ENCODE measurements around a stretch of chr14.

GRCh38 chr14:88322973-88323160 is 202 bp downstream of the KCNK10 start:
- PRO-cap = no peak
- RAMPAGE, long total RNA = no peak
- RRBS = 5% methylated on average over 2 of the region's 10 CpGs

DNA sequence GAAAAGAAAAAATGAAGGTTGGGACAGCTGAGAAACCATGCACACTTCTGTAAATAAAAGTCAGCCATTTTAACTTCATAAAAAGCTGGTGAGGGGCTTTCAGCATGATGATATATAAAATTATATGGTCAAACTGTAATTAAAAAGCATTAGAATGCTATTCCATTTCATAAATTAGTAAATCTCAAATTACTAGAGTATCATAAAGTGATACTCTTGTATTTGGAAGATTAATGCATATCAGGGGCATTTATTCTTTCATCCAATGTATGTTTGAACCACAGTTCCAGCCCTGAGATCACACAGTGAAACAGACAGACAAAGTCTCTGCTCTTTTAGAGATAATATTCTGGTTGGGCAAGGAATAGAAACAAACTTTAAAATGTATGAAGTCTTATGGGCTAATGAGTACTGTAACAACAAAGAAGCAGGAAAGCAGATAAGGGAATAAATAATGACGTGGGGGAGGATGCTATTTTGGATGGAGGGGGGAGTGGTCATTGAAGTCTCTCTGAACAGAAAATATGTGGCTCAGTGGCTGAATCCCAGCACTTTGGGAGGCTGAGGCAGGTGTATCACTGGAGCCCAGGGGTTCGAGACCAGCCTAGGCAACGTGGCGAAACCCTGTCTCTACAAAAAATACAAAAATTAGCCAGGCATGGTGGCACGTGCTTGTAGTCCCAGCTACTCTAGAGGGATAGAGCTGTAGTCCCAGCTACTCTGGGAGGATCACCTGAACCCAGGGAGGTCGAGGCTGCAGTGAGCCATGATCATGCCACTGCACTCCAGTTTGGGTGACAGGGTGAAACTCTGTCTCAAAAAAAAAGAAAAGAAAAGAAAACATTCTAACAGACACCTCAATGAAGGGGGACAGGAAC is 21.3 kb downstream of the TTC8 start:
- PRO-cap = no peak
- RAMPAGE, long total RNA = no peak
- RRBS = no CpG with 5 or more reads among the region's 6 CpGs

DNA sequence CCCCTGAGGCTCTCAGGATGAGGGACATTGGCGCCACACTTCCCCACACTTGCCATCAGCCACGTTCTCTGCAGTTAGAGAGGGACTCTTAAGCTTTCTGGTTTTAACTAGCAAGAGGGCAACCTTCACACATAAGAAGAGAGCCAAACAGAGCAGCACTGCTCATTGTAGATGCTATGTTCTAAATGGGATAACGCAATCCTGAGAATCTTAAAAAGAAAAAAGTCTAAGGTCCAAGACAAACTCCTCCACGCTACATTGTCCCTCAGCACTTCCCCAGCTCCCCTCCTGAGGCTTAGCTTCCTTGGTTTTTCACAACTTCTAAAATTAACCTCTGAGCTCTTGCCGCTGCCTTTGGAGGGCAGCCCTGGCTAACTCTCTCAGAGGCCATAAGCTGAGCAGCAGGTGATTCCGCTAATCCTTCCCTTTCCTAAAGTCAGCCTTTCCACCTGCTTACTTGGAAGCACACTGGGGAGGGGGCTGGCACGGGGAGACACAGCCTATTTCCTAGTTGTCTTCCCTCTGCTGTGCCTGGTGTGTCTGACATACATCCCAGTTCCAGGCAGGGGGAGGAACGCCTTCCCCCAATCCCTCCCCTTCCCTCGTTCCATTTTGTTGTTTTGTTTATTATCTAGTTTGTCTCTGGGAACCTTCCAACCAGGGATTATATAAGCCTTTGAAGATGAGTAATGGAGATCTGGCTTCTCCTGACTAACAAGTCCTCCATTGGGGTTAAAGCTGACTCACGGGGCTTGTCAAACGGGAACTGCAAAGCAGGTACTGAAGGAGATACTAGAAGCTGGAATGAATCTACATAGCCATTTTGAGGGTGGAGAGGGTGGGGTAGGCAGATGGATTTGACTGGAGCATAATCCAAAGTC is 231.1 kb downstream of the FOXN3 start:
- PRO-cap = no peak
- RAMPAGE, long total RNA = no peak
- RRBS = no CpG with 5 or more reads among the region's 11 CpGs

GRCh38 chr14:89219934-89220459 is 197.0 kb downstream of the FOXN3 start:
- PRO-cap = no peak
- RAMPAGE, long total RNA = no peak
- RRBS = no CpG with 5 or more reads among the region's 4 CpGs

GRCh38 chr14:89292776-89293225 is 124.2 kb downstream of the FOXN3 start:
- PRO-cap = no peak
- RAMPAGE, long total RNA = no peak
- RRBS = no CpG with 5 or more reads among the region's 10 CpGs

- PRO-cap = no peak
- RAMPAGE, long total RNA = no peak
- RRBS = 7% methylated on average over 4 of the region's 17 CpGs
Observed at GRCh38 chr14:89305016-89305937, 111.8 kb downstream of the FOXN3 start.

- PRO-cap = no peak
- RAMPAGE, long total RNA = no peak
- RRBS = 91% methylated on average over 2 of the region's 9 CpGs
Observed at GRCh38 chr14:89371734-89372448, 45.1 kb downstream of the FOXN3 start.

GRCh38 chr14:89408556-89409249 is 8.3 kb downstream of the FOXN3 start:
- PRO-cap = no peak
- RAMPAGE, long total RNA = no peak
- RRBS = no CpG with 5 or more reads among the region's 5 CpGs

DNA sequence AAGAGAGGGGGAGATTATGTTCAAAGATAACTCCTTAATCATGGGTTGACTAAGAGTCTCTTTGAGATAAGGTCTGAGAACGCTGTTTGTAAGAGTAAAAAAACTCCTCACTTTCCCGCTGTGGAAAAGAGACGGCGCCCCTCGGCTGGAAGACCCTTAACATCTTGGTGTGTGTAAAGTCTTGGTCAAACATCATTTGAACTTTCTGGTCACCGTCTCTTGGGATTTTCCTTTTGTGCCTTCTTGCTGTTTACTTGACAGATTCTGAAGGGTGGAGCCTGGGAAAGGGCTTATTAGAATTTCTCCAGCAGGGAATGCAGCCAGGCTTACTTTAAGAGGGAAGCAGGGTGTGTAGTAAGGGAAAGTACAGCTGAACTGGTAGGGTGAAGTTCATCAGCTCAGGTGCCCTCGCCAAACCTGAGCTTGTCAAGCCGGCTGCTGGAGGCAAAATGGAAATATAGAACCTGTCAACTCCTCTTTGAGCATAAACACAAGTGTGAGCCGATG is 5.5 kb upstream of the FOXN3 start:
- PRO-cap = no peak
- RAMPAGE, long total RNA = no peak
- RRBS = no CpG with 5 or more reads among the region's 9 CpGs

DNA sequence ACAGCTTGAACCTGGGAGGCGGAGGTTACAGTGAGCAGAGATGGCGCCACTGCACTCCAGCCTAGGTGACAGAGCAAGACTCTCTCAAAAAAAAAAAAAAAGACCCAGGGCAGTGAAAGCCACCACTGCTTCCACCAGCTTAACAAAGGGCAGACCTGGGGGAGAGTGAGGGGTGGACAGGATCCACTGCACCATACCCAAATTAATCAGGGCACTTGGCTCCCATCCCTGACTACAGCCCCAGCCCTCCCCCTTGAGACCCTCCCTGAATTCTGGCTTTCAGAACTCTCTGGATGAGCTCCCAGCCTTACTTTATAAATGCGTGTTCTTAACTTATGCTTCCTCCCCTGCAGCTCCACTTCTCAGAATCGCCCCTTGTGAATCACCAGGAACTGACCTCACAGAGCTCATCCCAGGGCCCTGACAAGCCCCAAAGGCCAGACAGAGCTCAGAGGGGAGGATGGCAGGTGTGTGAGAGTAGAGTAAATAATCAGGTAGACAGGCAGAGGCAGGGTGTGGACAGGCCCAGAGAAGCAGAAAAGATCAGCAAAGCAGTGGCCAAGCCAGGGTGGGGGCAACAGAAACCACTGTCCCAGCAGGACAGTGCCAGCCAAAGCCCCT is 68.1 kb upstream of the FOXN3 start:
- PRO-cap = no peak
- RAMPAGE, long total RNA = no peak
- RRBS = no CpG with 5 or more reads among the region's 4 CpGs

GRCh38 chr14:89564046-89565025 is 147.3 kb upstream of the FOXN3 start:
- PRO-cap = no peak
- RAMPAGE, long total RNA = no peak
- RRBS = no CpG with 5 or more reads among the region's 16 CpGs

DNA sequence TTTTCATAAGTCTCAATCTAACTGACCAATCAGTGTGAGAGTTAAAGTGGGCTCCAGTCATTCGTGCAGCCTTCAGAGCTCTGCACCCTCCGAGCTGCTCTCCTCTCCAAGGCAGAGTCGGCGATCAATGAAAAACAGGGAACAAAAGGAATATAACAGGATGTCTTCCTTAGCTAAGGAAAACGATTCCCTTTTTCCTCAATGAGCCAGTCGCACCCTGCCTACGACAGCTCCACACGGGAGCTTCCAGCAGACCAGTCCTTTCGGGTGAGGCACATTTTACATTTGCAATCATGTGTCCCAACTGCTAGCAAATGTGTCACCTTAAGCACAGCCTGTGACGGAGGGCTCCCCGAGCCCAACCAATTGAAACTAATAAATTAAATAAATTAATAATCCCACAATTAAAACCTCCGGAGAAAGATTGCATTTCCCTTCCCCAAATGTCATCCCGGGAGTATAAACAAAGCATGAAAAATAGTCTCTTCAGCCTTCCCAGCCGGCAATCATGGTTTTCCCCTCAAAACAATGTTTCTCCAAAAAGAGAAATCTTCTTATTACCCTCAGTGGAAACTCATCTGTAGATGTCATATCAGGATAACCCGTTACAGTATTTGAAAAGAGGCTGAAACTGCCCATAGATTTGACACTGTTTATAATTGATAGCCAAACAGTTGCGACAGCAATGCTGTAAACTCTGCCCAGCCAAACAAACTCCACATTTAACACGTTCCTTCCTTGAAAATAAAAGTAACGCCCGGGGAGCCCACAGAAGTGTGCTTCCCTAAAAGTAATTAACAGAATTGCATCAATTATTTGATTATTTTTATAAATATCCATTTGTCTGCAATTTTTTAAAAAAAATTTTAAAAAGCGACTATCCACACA is 201.1 kb upstream of the FOXN3 start:
- PRO-cap = no peak
- RAMPAGE, long total RNA = no peak
- RRBS = 0% methylated on average over 1 of the region's 20 CpGs

GRCh38 chr14:89620966-89621528 is 204.0 kb upstream of the FOXN3 start:
- PRO-cap = no peak
- RAMPAGE, long total RNA = no peak
- RRBS = no CpG with 5 or more reads among the region's 9 CpGs

DNA sequence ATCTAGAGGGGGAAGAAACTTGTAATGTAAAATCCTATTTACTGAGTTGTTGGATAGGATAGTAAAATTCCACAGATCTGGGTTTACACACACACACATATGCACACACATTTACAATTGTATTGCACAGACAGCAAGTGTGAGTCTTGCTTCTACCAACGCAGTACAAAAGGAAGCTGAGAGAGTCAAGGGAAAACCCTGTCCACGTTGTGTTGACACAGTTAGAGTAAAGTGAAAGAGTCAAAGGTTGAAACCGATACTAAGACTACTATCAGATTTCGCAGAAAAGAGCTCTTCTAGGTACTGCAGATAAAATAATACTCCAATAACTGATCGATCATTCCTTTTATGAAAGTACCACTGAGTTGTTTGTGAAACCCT is 224.4 kb upstream of the FOXN3 start:
- PRO-cap = no peak
- RAMPAGE, long total RNA = no peak
- RRBS = no CpG with 5 or more reads among the region's 5 CpGs

GRCh38 chr14:89773322-89773849 is 181.1 kb downstream of the EFCAB11 start:
- PRO-cap = no peak
- RAMPAGE, long total RNA = no peak
- RRBS = no CpG with 5 or more reads among the region's 10 CpGs

- PRO-cap = no peak
- RAMPAGE, long total RNA = no peak
- RRBS = no CpG with 5 or more reads among the region's 5 CpGs
Observed at GRCh38 chr14:89773850-89774345, 180.6 kb downstream of the EFCAB11 start.

DNA sequence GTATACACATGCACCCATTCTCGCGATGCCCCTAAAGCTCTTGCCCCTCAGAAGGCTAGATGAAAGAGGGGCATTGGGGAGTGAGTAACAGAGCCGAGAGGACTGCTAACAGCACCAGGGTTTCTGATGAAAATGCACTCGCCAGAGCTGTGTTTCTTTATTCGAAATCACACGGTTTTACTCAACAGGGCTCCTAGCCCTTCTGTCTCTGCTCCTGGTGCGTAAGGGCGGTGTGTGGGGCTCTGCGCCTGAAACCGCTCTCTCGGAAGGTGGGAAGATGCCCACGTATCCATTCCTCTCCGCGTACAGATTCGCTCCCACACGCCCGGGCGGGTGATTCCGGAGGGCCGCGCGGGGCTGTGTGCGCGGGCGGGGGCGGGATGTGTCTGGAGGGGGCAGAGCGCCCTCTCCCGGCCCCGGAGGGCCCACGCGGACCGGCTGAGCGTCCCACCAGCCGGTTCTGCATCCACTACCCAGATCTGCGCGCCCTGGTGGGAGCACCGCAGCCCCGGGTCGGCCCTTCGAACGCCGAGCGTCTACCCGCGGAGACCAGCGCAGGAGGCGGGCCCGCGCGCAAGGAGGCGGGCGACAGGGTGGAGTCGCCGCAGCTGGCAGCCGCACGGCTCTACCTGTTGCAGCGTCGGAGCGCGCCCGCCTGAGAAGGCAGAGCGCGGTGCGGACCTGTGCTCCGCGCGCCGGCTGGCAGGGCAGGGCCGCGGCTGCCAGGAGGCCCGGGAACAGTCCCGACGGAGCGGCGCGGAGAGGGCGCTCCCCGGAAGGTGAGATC is 1.5 kb upstream of the KCNK13 start:
- PRO-cap = no peak
- RAMPAGE, long total RNA = no peak
- RRBS = 3% methylated on average over 25 of the region's 78 CpGs

DNA sequence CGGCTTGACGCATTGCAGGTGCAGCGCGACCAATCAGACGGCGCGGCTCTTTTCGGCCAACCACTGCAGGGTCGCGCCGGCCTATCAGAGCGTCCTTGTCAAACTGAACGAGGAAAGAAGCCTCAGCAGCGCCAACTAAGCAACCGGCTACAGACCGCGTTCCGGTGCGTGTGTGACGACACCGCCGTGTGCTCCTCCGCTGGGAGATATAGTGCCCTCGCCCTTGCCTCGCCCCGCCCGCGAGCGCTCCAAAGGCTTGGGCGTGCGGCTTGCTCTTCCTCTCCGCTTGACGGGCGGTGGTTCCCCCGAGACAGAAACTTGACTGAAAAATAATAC is 13.6 kb upstream of the CALM1 start:
- PRO-cap = bidirectional peak, plus-strand start at position 150 of the sequence, minus-strand start outside the sequence
- RAMPAGE, long total RNA = no peak
- RRBS = under 1% methylated on average over 9 of the region's 35 CpGs

GRCh38 chr14:90551291-90551830 is 154.5 kb downstream of the CALM1 start:
- PRO-cap = no peak
- RAMPAGE, long total RNA = no peak
- RRBS = no CpG with 5 or more reads among the region's 6 CpGs

DNA sequence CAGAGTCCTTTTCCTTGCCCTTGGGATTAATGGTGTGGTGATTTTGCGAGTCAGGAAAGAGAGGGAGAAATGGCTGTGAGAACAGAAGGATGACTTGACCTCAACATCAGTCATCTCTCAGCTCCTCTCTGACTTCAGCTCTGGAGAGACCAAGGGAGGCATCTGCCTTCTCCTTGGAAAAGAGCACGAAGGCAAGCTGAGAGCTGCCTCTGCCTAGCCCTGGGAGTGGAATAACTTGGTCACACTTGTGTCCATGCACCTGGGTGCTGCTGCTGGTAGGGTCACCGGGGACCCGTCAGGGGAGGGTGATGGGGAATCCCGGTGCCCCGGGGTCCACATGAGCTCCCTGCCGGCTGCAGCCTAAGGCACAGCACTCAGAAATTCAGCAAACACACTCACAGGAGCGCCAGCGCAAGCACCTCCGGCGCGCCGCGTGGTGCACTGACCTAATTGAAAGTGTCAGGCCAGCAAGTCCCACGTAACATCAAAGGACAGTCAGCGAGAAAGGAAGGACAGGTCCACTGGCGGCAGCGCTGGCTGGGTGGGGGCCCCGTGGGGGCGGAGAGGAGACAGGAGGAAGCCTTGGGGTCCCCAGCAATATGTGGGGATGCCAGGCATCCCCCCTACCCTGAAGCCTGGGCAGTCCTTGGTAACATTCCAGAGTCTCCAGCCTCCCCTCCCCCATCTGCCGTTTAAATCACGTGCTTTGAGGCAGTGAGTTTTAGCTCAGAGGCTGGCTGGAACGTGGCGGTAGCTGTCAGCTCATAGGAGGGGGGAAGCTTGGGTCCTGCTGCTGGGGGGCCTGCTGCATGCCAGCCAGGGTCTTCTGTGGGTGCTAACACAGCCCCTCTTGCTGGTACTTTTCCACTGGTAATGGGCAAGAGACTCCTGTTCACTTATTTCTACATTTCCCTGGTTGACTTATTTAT is 159.1 kb downstream of the CALM1 start:
- PRO-cap = no peak
- RAMPAGE, long total RNA = no peak
- RRBS = 27% methylated on average over 4 of the region's 24 CpGs

All from lung (tissue), 4 donors.